ENCODE measurements around a stretch of chr14.

DNA sequence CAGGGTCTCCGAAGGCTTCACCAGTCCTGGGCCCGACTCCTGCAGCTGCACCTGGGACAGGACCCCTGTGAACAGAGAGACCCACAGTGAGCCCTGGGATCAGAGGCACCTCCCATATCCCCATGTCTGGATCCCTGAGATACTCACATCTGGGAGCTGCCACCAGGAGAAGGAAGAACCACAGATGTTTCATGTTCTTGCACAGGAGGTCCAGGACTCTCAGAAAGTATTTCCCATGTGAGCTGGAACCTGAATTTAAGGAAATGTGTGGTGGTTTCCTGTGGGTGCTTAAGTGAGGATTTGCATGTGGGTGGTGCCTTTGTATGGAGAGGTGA lies 1101.1 kb downstream of the TMEM121 start:
- PRO-cap, 3 experiments = no peak in any of the 3 experiments
- RAMPAGE, long total RNA = no peak

DNA sequence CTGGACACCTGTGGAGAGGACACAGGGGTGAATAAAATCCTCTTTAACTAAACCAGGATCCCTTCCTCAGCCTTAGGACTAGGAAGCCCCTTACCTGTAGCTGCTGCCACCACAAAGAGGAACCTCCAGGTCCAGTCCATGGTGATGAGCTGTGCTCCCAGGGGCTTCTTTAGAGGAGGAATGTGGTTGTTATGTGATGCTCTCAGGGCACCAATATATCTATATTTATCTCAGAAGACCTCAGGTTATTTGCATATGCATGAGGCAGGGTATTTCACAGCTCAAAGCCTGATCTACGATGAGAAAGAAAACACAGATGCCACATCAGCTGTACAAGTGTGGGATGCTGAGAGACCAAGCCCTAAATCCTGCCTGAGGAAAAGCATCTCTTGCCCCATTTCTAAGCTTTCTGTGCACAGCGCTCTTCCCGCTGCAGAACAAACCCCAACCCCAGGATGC lies 1236.0 kb downstream of the TMEM121 start:
- PRO-cap, 3 experiments = no peak in any of the 3 experiments
- RAMPAGE, long total RNA = no peak

DNA sequence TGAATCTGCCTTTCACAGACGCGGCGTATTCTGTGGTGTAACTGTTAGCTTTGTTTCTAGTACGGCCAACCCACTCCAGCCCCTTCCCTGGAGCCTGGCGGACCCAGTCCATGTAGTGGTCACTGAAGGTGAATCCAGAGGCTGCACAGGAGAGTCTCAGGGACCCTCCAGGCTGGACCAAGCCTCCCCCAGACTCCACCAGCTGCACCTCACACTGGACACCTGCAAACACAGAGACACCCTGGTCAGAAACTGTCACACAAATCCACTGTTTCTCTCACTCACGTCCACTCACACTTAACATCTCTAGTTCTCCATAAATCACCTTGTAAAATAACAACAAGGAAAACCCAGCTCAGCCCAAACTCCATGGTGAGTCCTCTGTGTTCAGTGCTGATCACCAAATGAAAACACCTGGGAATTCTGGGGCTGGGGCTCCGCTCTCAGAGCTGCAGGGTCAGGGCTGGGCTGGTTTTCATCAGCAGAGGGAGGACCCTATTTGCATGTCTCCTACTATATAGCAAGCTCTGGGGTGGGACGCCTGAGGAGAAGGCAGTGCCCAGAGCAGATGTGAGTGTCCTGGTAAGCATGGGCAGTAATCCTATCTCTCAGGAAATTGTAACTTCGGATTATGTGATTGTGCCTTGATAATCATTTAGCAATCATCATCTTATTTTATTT lies 1264.5 kb downstream of the TMEM121 start:
- PRO-cap, 3 experiments = no peak in any of the 3 experiments
- RAMPAGE, long total RNA = no peak

- PRO-cap, 3 experiments = no peak in any of the 3 experiments
- RAMPAGE, long total RNA = no peak
These were observed 1319.0 kb downstream of the TMEM121 start for GRCh38 chr14:106845012-106846094.